Vermiform appendix (tissue), 1 donor: ENCODE measurements around a stretch of chr16.

DNA sequence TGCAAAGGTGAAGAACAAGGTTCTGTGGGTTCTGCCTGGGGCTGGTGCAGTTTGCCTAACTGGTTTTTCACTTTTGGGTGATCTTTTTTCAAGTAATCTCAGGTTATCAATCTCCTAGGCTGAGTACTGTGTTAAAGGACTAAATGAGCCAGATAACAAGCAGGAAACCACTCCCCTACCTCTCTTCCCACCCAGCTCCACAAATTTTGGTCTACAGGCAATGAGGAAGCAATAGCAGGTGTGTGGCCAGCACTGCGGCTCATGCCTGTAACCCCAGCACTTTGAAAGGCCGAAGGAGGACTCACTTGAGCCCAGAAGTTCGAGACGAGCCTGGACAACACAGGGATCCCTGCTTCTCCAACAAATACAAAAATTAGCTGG, 1.9 kb upstream of the NTAN1 start:
- PRO-cap: no peak

DNA sequence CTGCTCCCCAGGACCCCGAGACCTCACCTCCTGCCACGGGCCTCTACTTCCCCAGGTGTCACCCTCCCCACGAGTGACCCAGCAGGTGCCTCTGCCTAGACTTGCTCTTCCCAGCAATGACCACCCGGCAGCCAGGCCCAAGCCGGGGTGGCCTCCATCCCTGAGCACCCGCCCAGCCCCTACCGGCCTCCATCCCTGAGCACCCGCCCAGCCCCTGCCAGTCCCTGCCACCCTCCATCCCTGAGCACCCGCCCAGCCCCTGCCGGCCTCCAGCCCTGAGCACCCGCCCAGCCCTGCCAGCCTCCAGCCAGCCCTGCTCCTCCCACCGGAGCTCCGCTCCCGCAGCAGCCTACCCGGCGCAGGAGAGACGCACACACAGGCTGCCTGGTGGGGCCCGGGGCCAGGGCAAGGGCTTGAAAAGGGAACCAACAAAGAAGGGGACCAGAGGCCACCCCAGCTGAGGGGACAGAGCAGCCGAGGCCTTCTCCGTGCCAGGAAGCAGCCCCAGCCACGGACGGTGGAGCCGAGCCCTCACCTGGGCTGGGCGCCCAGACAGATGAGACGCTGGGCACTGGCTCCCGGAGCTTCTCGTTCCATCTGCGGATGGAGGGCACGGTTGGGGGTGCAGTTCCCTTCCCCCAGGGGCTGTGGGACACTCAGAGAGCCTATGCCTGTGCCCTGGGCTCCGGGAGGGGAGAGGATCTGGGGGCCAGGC, 47.0 kb upstream of the RRN3 start:
- PRO-cap: no peak

- PRO-cap: unidirectional peak, minus-strand start at chr16:15487672
Observed at GRCh38 chr16:15487561-15488051, 53.2 kb downstream of the BMERB1 start.

DNA sequence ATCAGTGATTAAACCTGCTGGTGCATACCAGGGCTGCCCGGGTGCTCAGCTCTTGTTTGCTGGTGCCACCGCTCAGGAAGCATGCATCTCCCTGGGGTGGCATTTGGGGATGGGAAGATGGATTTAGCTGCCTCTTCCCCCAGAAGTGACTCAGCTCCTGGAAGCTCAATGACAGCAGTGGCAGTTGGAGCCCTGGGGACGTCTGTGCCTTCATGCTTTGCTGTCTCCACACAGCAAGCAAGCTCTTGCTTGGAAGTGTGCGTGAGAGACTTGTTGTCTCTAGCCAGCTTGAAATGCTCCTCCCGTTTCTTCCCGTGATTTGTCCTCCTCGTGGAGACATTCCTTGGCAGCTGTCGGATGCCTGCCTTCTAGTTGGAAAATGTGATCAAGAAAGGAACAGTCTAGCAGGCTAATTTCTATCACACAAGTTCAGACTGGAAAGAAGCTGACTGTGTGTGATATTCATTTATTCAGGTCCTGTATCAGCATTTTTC, 73.0 kb downstream of the BMERB1 start:
- PRO-cap: no peak

DNA sequence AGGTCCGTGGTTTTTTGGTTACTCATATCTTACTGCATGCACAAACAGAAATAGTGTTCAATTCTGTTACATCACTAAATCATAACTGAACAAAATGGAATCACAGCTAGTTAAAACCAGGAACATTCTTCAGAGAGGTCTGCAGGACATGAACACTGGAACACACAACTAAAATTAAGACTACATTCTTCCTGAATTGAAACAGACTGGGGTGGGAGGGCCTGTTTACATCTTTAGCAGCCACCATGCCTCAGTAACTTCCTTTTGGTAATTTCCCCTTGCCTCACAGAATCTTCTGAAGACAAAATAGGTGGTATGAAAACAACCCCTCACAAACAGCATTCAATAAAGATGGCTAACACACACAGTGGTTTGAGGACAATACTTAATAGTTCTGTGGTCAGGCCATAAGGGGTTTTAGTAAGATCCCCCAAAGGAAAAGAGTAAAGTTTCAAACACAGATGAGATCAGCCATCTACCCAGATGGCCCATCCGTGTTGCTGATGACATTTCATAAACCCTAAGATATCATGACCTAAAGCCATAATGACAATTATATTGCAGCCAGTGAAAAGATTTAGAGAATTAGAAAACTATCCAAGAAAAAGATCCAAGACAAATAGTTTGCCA, 6.5 kb downstream of the MARF1 start:
- PRO-cap: bidirectional peak, plus-strand start at position 341 of the sequence, minus-strand start at position 170 of the sequence

DNA sequence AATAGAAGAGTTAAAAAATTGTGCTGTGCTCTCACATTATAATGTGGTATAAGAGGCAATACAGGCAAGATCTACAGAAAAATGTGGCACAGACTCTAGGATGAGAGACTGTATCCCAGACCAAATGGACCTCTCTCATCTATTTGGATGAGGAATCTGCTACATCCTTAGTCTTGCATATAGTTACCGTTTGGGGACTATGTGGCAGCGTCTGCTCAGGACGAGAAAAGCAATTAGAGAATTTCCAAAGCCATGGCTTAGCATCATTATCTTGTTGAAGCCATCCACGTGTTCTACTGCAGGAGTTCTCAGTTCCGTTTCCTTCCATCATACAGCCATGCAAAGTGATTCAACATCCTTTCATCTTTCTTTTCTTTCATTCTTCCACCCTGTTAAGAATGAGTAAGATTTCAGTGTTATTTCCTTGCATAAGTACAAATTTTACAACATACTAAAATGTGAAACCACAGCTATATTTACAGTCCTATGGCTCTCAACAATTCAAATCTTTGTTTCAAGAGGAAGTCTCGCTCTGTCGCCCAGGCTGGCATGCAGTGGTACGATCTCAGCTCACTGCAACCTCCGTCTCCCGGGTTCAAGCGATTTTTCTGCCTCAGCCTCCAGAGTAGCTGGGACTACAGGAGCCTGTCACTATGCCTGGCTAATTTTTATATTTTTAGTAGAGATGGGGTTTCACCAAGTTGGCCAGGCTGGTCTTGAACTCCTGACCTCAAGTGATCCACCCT, 3.9 kb downstream of the MARF1 start:
- PRO-cap: unidirectional peak, plus-strand start at position 504 of the sequence

- PRO-cap: bidirectional peak, plus-strand start at chr16:15644536, minus-strand start at chr16:15644415
Observed at GRCh38 chr16:15644256-15644759, 1.4 kb upstream of the MARF1 start.

GRCh38 chr16:15687112-15687614, 37.1 kb downstream of the NDE1 start:
- PRO-cap: no peak

DNA sequence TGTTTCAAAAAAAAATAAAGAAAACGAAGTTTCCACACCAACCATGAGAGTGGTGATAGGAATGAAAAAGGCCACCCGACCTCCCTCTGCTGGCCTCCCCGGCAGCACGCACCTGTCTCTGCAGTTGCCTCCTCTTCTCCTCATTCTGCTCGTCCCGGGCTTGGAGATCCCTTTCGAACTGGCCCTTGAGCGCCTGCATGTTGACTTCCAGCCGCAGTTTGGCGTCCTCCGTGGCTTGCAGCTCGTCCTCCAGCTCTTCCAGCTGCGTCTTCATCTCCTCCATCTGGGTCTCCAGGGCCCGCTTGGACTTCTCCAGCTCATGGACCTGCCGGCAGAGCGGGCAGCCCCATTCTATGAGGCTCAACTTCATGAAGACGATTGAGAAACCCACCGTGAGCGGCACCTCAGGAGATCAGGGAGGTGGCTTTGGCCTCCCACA, 70.7 kb downstream of the NDE1 start:
- PRO-cap: no peak

DNA sequence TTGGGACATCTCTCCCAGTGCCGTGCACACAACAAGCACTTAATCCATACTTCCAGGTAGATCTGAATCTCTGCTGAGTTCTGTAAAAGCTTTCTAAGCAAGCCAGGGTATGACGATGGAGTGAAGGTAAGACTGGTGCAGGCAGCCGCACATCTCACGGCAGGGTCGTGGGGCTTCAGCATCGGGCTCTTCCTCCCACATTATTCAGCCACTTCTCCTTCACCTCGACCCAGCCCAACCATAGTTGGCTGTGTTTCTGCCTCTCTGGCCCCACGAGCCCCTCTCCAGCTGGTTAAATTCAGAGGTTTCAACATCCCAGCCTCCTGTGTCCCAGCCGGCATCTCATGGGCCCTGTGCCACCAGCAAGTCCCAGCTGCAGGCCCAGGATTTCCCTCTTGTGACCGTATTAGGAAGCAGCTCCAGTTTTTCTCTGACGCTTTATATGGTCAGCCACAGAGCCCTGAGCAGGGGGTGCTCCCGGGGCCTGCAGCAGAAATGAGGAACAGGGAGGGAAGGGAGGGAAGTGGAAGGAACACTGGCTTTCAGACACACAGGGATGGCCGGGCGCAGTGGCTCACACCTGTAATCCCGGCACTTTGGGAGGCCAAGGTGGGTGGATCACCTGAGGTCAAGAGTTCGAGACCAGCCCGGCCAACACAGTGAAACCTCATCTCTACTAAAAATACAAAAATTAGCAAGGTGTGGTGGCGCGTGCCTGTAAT, 27.4 kb downstream of the MYH11 start:
- PRO-cap: unidirectional peak, minus-strand start at position 346 of the sequence

- PRO-cap: bidirectional peak, plus-strand start at chr16:15858515, minus-strand start at chr16:15858332
Observed at GRCh38 chr16:15857705-15858787, 1.2 kb upstream of the MYH11 start.

DNA sequence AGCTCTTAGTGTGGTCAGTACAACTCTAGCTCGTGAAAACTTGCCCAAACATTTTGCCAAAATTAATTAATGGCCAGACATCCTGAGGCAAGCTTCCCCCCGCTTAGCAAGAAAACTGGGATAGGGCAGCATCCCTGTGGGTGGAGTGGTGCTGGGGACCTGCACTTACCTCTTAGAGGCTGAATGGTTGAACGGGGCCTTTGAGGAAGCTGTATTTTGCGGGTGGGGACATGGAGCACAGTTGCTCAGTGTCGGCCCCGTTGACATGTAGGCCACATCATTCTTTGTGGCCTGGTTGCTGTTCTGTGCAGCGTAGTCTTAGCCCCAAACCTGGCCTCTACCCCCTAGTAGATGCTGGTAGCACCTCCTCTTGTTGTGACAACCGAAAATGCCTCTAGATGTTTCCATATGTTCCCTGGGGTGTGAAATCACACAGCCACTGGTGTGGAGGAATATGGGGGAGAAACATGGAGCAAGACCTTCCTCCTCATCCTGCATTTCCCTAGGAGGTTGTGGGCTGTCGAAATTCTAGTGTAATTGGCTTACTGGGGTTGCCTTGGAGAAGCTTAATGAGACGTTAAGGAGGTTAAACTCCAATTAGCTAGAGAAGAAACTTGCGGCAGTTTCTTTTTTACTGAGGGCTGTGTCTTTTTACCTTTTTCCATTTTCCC, 9.3 kb downstream of the ABCC1 start:
- PRO-cap: no peak

GRCh38 chr16:16025018-16025533, 75.7 kb downstream of the ABCC1 start:
- PRO-cap: no peak

DNA sequence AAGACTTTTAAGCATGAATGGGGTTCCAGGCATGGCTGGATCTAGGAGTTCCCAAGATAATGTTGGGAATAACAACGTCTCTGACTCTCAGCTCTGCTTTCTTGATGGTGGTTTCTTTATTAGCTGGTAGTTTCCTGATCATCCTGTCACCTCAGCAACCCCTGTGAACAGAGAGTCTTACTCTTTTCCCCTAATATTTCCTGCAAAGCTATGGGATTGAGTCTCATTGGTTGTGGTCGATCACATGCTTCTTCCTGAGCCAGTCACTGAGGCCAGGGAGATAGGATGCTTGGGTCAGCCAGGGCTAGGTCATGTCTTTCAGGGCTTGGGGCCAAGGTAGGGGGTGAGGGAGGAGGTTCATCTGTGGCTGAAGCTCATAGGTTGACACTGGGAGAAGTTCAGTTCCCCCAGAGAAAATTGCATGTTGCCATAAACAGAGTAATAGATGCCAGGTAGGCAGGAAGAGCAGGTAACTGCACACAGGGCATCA, 114.3 kb downstream of the ABCC1 start:
- PRO-cap: no peak

DNA sequence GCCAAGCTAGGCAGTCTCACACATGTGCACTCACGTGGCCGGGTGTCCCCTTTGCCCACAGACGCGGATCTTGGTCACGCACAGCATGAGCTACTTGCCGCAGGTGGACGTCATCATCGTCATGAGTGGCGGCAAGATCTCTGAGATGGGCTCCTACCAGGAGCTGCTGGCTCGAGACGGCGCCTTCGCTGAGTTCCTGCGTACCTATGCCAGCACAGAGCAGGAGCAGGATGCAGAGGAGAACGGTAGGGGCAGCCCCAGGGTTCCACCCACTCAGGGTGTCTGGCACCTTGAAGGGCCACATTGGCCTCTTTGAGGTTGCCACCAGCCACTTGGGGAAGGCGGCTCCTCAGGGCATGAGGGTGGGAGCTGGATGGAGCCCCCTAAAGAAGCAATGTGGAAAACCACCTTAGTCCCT, 132.9 kb downstream of the ABCC6 start:
- PRO-cap: no peak

DNA sequence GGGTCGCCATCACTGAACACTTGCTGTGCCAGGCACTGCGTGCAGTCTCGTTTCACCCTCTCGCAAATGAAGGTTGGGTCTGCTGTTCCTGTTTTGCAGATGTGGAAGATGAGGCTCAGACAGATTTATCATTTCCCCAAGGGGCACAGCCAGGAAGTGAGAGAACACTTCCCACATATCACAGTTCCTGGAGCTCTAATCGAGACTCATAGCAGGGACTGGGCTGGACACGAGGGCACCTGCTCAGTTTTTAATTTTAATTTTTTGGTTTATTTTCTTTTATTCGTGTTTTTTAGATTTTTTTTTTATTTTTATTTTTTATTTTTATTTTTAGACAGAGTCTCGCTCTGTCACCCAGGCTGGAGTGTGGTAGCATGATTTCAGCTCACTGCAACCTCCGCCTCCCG, 122.6 kb downstream of the ABCC6 start:
- PRO-cap: no peak

- PRO-cap: no peak
Observed at GRCh38 chr16:16159241-16159736, 64.0 kb downstream of the ABCC6 start.

- PRO-cap: no peak
Observed at GRCh38 chr16:16865468-16865788, 486.5 kb downstream of the NPIPA7 start.

DNA sequence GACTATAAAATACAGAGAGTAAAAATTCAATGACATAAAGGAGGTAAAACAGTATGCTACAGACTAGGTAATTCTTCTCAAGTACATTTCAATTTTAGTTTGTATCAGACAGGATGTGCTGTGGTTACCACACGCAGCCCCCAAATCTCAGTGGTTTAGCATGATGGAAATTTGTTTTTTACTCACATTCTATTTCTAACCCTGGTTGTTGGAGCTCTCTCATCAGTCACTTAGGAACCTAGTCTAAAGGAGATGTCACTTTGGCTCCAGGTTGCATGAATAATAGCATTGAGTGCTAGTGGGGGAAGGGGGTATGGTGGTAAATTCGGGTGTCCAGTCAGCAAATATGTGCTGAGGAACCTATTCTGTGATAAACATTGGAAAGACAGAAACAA, 444.0 kb downstream of the XYLT1 start:
- PRO-cap: no peak

DNA sequence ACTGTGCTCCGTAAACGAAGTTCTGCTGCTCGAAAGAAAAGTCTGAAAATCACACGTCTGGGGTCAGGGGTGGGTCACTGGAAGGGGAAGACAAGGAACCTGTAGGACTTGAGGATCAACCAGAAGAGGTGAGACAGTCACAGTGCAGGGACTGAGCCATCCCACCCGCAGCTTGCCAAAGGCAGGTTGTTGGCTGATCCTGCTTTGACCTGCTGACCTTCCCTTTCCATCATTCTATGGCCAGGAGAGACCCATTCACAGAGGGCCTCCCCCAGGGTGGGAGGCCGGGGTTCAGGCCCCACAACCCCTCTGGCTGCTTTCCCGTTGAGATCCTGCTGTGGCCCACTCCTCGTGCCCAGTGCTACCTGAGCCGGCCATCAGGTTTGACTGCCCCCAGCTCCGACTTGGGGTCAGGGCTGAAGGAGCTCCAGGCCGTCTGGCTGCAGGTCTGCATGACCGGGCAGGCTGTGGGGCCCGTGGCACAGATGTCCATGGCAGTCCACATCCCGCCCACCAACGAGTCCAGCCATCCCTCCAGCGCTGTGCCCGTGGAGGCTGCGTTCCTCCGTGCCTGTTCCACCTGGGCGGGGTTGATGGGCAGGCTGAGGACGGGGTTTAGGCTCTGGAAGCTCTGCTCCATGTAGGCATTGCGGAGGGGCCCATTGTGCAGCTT, 362.3 kb downstream of the XYLT1 start:
- PRO-cap: no peak